Bronchus (tissue), 1 donor: Measurements from ENCODE around the genes UPF3B, MCTS1, CT47A4 and PRR32.

DNA sequence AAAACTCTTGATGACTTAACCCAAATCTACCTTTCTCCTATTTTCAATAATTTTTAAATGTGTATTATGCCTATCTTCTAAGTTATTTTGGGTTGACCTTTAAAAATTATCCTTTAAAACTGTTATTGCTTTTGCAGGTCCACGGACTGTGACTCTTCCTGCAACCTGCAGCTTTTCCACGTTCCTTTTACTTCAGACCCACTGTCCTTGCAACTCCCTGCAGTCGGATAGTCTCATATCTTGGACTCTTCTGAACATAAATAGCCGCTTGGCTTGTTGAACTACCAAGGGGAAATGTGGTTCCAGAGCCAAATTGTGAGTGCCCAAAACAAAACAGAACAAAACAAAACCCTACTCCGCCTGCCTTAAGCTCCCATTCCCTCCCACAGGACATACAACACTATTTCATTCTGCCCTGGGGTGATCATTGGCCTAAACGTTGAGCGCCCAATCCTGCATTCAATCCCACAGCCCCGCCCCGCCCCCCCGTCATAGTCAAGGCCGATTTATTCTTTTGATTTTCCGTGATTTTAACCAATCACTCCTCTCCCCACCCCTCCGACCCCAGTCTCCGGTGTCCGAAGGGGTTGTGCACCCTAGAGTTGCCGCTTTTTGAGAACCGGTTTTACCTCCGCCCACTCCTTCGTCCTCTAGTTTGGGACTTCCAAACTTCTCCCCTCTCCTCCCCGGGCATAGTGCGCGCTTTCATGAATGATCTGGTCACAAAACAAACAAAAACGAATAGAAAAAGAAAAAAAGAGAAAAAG, 674 bp upstream of the UBE2A start:
- PRO-cap: no peak

DNA sequence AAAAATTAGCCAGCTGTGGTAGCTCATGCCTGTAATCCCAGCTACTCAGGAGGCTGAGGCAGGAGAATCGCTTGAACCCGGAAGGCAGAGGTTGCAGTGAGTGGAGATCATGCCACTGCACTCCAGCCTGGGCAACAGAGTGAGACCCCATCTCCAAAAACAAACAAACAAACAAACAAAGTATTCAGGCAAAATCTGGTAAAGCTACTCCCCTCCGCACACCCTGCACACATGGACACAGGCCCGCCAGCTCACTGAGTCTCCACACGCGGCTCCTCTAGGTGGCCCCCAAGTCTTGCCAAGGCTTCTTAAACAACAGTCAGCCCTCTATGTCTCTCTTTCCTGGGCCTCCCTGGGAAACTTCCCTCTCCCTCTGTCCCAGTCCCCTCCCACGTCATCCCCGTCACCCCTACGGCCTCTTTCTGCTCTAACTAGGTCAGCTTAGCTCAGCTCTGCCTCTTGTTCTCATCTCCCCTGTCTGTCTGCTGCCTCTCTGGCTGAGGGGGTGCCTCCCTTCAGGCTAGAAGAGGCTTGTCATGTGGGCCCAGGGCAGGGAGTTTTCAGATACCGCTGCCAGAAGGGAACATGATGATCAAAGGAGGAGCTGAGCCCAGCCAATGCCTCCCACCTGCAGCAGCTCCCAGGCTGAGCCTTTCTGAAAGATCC, 38.9 kb downstream of the SEPTIN6 start:
- PRO-cap: no peak

DNA sequence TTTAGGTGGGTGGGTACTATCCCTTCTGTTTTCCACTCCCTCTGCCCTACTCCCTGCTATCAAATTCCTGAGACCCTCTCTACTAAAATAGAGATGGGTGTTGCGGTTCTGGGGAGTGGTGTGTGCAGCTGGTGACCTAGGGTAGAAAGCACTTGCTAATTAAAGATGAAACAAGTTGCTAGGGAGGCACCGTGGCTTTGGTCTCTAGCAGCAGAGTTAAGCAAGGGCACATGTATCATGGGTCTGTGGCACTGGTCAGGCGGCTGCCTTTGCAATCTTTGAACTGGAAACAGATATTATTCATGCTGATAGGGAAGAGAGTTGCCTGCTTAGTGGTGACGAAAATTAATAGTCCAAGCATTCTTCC, 2.5 kb upstream of the SOWAHD start:
- PRO-cap: no peak

DNA sequence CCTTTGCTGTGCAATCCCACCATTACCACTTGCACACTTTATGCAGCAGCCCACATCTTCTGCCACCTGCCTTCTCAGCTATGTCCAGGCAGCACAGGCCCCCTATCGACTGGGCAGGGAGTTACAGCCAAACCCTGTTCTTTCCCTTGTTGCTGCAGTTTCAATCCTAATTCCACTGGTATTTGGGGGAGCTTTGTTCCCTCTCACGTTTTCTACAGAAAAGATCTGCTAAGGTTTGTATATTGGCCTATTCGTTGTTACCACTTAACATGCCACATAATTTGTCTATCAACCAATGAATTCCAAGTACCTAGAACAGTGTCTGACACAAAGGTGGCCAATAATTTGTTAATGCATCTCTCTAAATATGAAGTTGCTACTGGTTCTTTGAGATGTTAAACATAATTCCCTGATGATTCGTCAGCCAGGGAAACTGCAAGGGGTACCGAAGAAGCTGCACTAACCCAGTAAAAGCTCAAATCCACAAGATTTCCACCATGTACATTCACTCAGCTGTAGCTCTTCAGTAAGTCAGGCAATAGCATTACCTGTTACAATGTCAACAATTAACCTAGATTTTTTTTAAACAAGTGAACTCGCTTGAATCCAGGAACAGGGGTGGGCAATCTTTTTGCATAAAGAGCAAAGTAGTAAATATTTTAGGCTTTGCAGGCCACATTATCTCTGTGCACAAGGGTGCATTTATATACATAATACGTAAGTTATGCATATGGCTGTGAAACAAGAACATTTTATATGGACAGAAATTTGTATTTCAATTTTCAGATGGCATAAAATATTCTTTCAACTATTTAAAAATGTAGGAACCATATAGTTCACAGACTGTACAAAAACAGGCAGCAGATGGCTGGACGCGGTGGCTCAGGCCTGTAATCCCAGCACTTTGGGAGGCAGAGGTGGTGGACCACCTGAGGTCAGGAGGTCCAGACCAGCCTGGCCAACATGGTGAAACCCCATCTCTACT, 6.2 kb downstream of the RPL39 start:
- PRO-cap: no peak

DNA sequence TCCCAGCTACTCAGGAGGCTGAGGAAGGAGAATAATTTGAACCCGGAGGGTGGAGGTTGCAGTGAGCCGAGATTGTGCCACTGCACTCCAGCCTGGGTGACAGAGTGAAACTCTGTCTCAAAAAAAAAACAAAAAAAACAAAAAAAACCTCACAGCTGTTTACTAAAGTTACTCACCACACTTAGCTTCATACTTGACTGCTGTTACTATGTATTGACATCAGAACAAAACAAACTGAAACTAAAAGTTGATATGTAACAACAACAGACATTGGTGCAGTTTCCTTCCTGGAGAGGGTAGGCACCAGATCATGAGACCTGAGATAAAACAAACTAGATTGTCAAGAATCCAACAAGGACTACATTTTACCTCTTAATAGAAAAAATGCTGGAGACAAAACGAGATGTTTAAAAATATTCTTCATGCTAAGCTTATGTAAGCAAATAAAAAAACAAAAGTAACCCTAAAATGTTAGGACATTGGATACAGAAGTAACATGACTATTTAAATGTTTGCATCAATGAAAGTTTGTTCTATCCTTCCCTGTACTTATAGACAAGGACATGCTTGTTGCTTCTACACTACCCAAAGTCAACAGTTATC, 30.4 kb upstream of the RPL39 start:
- PRO-cap: no peak

DNA sequence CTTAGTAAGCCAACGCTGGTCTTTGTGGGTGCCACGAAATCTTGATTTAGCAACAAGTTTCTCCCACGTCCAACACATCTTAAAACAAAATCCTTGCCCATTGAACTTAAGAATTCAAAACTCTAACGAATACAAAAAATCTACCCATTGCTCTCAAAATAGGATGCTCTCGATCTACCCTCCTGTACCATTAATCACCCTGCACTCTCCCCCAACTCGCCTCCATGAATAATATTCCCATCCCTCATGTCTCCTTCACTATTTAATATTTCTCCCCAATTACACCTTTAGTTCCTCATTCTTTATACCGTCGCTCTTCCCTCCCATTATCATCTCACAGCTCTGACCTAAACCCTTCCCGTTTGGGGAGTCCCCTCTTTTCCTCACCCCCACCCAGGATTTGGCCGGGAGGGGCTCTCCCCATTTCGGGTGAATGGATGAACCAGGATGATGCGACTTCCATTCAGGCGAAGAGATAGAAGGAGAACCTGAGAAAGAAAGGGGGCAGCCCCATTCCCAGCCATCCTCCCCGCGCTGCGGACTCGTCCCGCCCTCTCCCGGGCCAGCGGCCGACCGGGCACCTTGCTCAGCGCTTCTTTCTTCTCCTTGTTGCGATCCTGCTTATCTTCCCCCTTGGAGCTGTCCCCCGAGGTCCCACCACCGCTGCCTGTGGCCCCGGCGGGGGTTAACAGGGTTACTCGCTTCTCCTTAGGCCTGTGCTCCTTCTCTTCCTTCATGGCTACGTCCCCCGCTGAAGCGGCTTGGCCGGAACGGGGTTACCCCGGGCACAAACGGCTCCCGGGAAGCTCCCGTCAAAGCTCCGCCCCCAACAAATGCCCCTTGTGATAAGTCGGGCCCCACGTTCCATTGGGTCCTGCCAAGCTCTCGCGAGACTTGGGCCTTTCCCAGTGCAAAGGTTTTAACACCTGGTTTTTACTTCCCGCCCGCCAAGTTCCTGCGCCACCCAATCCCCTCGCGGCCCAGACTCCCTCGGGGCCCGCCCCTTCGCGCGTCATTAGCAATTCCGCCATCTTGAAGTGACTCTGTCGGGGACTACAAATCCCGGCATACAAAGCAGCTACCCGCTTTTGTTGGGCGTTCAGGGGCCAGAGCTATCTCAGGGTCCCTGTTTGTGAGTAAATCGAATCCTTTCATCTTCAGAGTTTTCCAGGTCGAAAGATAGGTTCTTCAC, at the start of gene UPF3B:
Gene UPF3B, minus strand, starts transcription at position 772 of the 1,192 bp plus-strand sequence.
- PRO-cap: bidirectional peak, plus-strand start at position 1,085 of the sequence, minus-strand start at position 814 of the sequence

DNA sequence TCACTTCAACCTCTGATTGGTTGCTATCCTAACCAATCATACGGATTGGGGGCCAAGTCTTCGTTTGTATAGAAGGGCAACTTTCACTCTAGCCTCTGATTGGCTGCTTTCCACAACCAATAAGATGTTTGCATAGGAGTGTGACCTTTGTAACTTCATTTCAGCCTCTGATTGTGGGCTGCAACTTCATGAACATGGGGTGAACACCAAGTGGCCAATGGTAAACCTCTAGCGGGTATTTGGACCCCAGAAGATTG, 9.7 kb upstream of the AKAP14 start:
- PRO-cap: bidirectional peak, plus-strand start at position 170 of the sequence, minus-strand start outside the sequence

DNA sequence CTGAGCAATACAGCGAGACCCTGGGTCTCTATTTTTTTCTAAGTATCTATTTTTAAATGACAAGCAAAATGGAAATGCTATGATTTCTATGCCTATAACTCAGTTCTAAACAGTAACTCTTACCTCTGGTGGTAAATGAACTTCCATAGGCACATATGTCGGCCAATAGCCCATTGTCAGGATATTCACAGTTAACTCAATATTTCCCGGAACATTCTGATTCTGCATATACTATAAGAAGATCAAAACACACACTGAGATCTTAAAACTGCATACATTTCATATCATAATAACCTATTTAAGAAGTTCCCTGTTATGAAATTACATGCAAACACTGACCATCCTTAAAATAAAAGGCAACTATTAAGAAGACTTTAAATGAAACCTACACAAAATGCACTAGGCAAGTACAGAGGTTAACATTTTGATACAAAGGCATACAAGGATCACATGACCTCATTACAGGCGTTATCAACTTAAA, 23.9 kb downstream of the CUL4B start:
- PRO-cap: no peak

GRCh38 chrX:120589277-120589600, 14.7 kb upstream of the MCTS1 start:
- PRO-cap: no peak

DNA sequence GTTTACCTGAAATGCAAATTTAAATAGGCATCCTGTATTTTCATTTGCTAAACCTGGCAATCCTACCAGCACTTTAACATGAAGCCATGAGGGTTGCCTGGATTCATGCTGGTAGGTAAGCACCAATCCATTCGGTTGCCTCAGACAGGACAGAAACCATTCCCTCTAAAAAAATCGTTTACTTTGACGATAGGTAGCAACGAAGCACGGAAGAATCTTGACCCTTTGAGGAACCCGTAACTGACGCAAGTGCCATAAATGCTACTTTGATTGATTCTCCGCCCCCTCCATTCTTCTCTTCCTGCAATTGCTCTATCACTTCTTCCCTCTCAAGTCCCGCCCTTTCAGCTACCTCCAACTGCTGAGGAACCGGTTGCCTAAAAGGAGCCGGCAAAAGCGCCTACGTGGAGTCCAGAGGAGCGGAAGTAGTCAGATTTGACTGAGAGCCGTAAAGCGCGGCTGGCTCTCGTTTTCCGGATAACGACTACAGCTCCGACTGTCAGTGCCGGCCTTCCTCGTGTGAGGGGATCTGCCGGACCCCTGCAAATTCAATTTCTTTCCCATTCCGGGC, at the start of gene MCTS1:
Gene MCTS1, plus strand, starts transcription at position 469 of the 571 bp plus-strand sequence.
- PRO-cap: unidirectional peak, plus-strand start at position 318 of the sequence; bidirectional peak, plus-strand start at position 432 of the sequence, minus-strand start at position 346 of the sequence

DNA sequence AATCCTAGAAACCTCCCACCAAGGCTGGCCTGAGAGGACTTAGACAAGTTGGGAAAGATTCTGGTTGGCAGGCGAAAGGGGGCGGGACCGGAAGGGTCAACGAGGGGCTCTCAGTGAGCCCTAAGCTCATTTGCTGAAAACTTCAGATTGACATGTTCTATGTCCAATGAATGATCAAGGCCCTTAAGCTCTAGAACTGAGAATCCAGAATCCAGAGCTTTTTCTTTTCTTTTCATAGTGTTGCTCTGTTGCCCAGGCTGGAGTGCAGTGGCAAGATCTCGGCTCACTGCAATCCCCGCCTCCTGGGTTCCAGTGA, at the start of gene CT47A4:
Gene CT47A4, minus strand, starts transcription at position 69 of the 316 bp plus-strand sequence.
- PRO-cap: no peak

- PRO-cap: no peak
These were observed 144.3 kb downstream of the GLUD2 start for GRCh38 chrX:121191680-121192156.

DNA sequence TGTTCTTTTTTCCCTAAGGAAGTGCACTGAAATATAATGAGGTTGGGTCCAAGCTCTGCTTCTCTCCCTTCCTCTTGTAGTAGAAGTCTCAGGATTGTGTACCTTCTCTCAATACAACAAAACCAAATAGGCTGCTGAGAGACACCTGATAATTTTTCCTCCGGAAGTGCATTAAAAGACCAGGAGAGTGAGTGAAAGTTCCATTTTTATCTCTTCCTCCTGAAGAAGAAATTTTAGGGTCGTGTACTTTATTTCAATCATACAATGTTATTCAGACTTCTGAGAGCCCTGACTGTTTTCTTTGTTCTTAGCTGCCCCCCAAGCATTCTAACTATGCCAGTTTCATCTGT, 1052.1 kb upstream of the GRIA3 start:
- PRO-cap: unidirectional peak, plus-strand start at position 153 of the sequence

DNA sequence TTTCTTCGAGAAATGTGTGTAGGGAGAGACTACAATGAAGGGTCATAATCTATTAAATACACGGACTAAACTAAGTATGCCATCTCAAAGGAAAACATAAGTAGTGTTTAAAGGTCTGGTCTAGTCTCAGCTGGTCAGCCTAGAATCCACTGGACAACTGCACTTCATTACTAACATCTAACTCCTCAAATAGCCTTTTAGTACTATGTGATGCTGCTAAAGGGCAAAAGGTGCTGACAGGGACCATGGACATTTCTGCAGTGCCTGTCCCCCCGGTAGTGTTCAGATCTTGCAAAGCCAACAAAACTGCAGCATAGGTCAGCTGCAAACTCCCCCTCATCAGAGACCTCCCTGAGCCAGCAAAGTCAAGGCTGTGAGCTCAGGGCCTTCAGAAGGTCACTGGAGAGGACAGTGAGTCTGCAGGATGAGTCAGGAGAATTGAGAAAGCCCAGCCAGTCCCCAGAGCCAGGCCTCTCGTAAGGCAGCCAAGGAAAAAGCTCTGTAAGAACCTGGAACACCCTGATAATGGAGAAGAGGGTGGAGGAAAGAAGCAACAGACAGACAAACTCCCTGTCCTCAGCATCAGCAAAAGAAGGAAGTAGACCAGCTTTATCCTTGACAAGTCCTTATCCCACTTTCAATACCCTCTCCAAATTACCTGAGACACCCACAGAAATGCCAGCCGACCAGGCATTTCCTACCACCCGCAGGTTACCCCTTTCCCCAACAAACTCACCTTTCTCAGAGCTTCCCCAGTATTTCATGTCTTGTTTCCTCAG, 32.9 kb downstream of the GRIA3 start:
- PRO-cap: no peak

GRCh38 chrX:123731649-123731902, 1.3 kb downstream of the THOC2 start:
- PRO-cap: no peak

DNA sequence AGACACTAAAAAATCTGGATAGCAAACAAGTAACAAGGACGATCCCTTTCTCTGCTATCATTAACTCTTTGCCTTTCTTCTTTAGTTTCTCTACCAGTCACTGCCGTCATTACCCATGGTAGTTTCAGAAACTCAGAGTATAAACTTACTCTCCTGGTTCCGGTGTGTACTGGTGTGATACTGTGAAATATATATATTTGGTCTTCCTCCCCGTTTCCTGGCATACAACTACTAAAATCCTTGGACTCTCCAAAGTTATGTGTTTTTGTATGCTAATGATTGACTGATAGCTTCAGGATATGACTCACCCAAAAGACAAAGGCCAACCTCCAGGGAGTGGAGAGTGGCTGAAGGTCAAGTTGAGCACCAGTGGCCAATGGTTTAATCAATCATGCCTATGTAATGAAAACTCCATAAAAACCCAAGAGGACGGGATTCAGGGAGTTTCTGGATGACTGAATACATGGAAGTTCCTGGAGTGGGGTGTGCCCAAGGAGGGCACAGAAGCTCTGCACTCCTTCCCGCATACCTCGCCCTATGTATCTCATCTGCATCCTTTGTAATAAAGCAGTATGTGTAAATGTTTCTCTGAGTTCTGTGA, 35.0 kb upstream of the XIAP start:
- PRO-cap: no peak

DNA sequence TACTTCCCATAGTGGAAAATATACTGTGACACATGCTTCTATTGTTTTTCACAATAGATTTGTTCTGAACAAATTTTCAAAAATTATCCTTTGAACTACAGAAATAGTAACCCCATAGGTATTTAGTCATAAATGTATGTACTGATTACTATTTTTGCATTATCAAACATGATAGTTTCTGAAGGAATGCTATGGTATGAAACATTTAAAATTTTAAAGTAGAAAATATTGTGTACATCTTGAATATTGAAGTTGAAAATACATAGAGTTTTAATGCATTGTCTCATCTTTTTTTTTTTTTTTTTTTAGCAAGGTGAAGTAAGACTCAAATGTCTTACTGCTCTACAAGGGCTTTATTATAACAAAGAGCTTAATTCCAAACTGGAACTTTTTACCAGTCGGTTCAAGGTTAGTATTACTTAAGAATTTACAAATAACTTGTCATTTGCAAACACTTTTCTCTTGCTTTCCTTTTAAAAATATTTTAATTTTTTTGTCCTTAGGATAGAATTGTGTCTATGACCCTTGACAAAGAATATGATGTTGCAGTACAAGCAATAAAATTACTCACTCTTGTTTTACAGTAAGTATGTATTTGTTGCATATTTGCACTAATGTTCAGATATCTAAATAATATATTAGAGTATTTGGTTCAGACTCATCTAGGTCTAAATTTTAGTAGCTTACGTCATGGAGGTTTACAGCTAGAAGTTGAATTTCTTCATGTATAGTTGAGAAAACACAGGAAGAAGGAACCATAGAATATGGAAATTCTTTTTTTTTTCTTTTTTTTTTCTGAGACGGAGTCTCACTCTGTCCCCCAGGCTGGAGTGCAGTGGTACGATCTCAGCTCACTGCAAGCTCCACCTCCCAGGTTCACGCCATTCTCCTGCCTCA, 89.6 kb downstream of the STAG2 start:
- PRO-cap: no peak

GRCh38 chrX:126819489-126820029, at the start of gene PRR32:
Gene PRR32 (plus strand): TSS chrX:126819729.
- PRO-cap: no peak

- PRO-cap: no peak
These were observed 275 bp upstream of the OCRL start for GRCh38 chrX:129539892-129540075.

DNA sequence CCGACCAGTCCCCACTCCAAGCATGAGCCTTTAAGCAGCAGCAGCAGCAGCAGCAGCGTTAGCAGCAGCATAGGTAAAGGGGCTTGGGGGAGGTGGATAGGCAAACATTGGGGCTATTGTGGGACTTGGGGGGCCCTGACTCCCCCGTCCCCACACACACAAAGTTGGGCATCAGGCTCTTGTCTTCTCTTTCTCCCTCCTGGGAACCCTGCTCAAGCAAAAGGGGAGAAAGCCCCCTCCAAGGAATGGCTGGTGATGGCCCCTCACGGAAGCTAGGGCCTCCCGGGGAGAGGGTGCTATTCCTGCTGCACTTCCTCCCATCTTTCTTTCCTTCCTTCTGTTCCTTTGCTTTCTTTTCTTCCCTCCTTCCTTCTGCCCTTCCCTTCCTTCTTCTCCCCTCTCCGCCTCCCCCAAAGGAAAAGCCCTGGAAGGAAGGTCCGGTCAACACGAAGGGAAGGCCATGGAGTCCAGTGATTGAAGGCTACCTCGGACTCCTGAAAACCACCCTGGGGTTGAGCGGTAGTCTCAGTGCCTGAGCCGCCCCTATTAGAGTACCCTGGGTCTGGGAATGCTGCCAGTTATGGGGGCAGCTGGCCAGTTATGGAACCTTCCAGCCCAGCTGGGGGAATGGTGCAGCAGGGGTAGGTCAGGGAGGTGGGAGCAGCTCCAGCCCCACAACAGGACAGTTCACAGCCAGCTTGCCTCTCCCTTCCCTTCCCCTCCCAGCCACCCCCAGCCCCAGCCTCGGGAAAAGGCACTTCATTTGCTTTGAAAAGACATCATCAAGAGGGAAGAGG, 8.4 kb downstream of the APLN start:
- PRO-cap: no peak